ENCODE measurements around the genes CAMSAP2, TNNT2, PHLDA3 and IPO9.

DNA sequence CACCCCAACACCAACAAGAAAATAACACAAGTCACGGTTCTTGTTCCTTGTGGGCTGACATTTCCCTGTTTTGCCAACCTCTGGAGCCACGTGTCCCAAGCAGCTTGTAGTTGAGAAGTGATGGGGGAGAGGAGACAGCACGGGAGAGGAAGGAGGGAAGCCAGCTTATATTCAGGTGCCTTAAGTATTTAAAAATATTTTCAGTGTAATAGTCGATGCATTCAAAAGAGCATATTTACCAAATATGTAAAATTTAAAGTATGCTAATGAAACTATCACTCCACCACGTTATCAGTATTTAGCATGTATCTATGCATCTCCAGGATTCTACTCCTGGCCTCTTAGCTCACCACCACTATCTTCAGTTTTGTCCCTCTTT is 725 bp upstream of the DDX59 start:
- RRBS = no CpG with 5 or more reads among the region's 5 CpGs

DNA sequence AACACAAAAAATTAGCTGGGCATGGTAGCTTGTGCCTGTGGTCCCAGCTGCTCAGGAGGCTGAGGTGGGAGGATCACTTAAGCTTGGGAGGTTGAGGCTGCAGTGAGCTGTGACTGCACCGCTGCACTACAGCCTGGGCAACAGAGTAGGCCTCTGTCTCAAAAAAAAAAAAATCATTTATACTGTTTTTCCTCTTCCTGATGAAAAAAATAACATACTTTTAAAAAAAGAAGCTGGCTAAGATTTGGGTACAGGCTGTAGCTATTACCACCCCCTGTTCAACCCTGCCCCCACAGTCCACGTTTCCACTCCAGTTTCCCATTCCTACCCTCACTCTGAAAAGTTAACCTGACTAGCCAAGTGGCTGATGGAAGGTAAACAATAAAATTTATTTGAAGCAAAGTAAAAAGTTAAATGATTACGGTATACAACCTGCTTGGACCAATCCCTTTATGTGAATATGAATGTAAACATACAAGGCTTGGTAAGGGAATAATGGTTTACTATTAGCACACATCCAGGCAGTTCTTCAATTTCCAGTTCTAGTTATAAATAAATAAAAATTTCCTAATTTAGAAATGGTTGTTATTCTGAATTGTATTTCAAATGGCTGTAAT is 9.6 kb upstream of the CAMSAP2 start:
- RRBS = no CpG with 5 or more reads among the region's 3 CpGs

DNA sequence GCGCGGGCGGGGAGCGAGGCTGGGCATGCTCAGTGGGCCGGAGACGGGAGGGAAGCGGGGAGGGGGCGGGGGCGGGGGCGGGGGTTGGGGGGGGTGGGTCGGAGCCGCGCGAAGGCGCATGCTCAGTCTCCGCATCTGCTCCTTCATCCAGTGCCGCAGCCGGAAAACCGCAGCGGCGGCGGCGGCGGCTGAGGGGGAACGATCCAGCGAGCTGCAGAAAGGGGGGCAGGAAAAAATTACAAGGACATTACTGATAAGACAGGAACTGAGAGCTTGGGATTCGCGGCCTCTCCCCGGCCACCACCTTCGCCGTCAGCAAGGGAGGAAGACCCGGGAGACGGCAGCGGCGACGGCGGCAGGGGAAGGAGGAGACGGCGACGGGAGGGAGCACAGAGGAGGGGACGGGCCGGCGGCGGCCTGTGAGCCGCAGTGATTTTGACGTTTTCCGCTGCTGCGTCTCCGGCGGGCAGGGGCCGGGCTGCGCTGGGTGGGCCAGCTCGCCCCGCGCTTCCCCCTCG is at the start of gene CAMSAP2:
CAMSAP2 (plus strand) TSS at position 125 of the 518 bp plus-strand sequence.
- RRBS = 1% methylated on average over 28 of the region's 56 CpGs

DNA sequence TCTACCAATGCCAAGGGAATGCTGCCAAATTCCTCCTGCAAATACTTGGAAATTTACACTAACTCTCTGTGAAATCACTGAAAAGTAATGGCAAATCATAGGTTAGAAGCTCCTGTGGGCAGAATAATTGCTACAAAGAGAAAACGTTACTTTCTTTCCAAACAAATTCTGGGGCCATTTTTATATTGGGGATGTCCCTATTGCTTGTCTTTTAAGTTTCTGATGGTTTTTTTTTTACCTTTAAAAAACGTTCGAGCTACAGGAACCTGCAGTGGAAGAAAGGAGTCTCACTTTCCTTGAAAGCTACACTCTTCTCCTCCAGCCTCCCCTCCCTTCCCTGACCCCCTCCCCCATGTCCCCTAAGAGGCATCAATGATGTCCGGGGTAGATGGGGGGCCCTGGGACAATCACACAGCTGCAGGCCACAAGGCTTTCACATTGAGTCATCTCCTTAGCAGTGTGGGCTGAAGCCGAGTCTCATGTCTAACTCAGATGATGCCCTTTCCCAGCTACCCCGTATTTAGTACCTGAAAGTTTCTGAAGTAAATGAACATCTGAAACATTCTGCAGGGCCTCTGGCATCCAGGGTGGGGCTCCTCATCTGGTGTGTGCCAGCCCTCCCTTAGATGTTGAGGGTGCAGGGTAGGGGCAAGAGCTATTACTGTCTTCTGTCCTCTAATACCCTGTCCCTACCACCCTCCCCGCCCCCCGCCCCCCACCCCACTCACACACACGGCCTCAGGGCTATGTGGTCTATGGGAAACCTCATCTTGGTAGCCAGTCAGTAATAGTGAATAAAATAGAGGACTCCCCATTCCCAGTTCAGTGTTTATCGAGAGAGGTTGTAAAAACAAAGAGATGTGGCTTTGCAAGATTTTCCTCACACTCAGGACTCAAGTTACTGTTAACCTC is 6.2 kb upstream of the GPR25 start:
- RRBS = no CpG with 5 or more reads among the region's 10 CpGs

- RRBS = no CpG with 5 or more reads among the region's 9 CpGs
Observed at GRCh38 chr1:200907945-200908898, 13.5 kb downstream of the INAVA start.

DNA sequence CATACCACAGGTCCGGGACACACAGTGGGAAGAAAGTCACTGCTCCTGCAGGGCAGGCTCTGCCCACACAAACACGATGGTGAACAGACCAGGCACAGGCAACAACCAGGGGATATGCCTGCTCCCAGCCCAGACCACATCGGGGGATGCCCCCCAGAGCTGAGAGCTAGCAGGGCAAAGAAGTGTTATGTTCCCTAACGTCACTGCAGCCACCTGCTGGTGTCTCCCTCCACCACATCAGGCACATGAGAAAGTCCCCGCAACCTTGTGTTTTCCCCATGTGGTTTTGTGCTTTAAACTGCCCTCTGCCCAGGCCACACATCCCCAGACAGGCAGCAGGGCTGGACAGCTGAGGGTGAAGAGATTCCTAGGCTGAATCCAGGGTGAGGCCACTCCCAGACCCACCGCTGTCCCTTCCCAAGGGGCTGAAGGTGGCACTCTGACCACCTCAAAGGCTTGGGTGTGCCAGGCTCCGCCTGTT is 53.5 kb downstream of the KIF21B start:
- RRBS = no CpG with 5 or more reads among the region's 7 CpGs

GRCh38 chr1:201019057-201019870 is 4.2 kb downstream of the KIF21B start:
- RRBS = no CpG with 5 or more reads among the region's 8 CpGs

GRCh38 chr1:201259722-201260737 is 23.3 kb upstream of the PKP1 start:
- RRBS = no CpG with 5 or more reads among the region's 34 CpGs

GRCh38 chr1:201309277-201309969 is 26.1 kb downstream of the PKP1 start:
- RRBS = no CpG with 5 or more reads among the region's 14 CpGs

DNA sequence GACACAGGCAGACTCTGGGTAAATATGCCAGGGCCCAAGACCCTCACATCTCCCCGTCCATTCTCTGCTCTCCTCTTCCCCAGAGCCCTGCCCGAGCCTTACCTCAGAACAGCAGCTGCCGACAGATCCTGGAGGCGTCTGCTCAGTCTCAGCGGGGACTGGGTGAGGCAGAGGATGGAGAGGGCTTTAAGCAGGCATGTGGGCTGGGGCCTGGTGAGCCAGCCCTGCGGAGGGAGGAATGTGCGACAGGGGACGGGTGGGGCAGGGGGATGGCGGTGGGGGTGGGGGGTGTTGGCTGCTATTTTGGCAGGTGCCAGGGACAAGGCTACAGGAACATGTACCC is at the start of gene TNNT2:
TNNT2 (minus strand) TSS at position 160 of the 343 bp plus-strand sequence.
- RRBS = no CpG with 5 or more reads among the region's 9 CpGs

GRCh38 chr1:201404848-201405231 is 5.7 kb upstream of the LAD1 start:
- RRBS = no CpG with 5 or more reads among the region's 4 CpGs

GRCh38 chr1:201451085-201451536 is 17.9 kb downstream of the PHLDA3 start:
- RRBS = no CpG with 5 or more reads among the region's 9 CpGs

DNA sequence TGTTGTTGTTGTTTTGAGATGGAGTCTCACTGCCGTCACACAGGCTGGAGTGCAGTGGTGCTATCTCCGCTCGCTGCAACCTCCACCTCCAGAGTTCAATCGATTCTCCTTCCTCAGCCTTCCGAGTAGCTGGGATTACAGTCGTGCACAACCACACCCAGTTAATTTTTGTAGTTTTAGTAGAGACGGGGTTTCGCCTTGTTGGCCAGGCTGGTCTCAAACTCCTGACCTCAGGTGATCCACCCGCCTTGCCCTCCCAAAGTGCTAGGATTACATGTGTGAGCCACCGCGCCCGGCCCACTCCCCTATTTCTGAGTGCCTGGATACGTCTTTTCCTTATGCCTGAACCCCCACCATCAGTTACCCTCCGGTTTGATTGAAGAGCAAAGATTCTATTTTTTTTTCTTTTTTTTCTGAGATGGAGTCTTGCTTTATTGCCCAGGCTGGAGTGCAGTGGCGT is 5.5 kb downstream of the PHLDA3 start:
- RRBS = 88% methylated on average over 3 of the region's 15 CpGs

- RRBS = 2% methylated on average over 46 of the region's 116 CpGs
Observed at GRCh38 chr1:201468353-201469456, at the start of gene PHLDA3. Gene PHLDA3, minus strand, starts transcription at chr1:201469188.

DNA sequence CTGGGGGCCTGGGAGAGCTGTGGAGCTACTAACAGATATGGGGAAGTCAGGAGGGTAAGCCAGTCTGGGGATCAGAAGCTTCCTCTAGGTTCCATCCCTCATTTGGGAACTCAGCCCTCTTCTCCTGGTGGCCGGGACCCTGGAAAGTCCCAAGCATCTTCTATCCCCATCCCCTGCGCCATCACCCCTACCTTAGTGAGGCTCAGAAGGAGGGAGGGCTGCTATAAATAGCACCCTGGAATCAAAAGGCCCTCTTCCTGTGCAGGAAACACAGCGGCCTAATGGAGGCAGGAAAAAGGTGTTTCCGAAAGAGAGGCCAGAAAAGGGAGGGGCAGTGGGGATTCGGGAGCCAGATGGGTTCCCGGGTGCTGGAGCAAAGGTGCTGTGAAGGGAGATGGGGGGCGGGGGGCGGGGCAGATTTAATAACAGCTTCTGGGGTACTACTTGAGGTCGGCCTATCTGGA is 16.6 kb downstream of the NAV1 start:
- RRBS = no CpG with 5 or more reads among the region's 9 CpGs

DNA sequence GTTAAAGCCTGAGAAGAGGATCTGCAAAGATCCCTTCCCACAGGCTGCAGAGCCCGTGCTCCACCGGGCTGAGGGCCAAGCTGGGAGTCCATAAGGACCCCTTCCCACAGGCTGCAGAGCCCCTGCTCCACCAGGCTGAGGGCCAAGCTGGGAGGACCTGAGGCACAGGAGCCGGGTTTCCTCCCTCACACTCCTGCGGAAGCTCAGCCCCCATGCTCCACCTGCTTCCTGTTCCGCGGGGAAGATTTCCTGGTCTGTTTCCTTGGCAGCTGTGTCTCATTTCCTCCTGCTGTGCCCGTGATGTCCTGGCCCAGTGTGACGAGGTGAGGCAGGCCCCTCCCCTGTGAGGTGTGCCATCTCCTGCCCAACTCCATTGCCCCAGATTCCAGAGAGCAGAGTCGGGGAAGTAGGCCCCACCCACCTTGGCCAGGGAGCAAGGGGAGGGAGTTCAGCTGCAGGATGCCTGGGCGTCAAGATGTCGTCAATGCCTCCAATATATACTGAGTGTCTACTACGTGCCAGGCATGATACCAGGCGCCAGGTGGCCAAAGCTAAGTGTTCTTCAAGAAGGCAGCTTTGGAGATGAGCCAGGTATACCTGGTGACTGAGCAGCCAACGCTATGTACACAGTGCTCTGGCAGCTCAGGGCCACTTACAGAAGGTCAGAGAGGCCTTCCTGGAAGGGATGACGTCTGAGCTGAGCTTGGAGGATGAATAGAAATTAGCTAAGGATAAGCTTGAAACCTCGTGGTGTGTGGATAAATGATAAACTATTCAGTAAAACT is 58.8 kb downstream of the NAV1 start:
- RRBS = no CpG with 5 or more reads among the region's 16 CpGs

DNA sequence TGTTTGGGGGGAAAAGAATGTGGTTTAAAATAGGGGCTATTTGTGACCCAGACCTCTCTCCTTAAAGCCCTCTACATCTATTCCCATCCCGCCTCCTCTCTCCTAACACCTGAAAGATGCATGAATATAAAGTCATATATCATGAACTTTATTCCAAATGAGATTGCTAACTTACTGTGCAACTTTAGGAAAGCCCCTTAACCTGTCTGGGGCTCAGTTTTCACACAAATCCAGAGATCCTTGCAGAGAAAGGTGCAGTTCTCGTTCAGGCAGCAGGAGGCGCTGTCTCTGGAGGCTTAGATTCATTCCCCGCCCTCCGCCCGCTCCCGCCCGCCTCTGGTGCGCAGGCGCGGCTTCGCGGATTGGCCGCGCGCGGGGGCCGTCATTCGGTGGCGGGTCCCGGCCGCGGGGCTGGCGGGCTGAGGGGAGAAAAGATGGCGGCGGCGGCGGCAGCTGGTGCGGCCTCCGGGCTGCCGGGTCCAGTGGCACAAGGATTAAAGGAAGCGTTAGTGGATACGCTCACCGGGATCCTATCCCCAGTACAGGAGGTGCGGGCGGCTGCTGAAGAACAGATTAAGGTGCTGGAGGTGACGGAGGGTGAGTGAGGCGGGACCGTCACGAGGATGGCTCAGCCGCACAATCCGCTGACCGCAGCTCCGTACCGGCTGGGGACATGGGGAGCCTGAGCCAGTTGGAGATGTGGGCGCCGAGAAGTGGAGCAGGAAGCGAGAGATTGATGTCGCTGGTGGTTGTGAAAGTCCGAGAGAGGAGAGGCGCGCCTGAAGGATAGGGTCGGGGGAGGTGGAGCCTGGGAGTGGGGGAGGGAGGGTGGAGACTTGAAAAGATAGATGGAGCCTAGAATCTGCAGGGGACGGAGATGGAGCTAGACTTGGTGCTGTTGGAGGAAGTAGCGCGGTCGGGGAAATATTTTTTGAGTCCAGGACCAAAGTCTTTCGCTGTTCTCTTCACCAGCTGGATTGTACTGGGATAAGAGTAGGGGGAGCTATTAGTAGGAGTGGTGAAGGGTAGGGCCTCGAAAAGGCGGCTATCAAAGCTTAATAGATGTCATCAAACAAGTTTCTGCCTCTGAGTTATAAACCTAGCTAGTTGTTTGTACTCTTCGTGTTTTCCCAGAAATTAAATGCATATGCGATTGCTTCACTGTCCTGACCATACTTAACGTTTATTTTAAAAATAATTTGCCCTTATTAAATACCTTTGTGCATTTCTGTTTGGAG is at the start of gene IPO9:
IPO9 (plus strand) TSS at position 382 of the 1,238 bp plus-strand sequence.
- RRBS = under 1% methylated on average over 12 of the region's 63 CpGs

GRCh38 chr1:201883386-201884257 is 5.1 kb upstream of the SHISA4 start:
- RRBS = no CpG with 5 or more reads among the region's 10 CpGs

GRCh38 chr1:201884258-201885096 is 4.2 kb upstream of the SHISA4 start:
- RRBS = no CpG with 5 or more reads among the region's 3 CpGs

- RRBS = no CpG with 5 or more reads among the region's 3 CpGs
Observed at GRCh38 chr1:201894574-201895245, 6.0 kb downstream of the SHISA4 start.